Vagina (tissue), 1 donor: ENCODE measurements around a stretch of chr2.

DNA sequence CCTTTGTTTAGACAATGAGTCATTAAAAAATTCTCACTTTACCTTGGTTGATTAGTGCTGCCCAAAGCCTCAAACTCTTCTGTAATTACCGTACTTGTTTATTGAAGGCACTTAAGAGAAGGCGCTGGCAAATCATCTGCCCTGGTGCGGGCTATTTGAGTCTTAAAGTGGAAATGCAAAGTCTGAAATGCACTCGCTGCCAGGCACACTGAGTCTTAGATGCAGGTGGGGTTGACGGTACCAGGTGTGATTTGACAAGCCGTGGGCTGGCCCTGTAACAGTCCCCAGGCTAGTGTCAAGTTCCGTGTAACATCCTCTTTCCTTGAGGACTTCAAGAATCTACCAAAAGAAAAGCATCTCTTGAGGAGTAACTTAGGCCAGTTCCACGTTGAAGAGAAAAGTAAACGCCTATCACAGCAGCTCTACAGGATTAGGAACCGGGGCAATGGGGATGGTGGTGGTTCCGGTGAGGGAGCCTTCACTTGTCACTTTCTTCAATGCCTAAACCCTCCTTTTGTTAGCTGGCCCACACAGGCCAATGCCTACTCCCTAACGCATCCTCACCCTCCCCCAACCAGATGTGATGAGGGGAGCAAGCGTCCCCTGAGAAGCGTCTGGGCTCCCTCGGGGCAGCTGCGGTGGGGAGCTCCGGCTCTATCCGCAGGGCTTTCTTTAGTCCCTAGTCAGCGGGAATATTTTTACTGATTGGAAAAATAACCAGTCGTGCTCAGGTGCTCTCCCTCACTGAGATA lies 1.5 kb upstream of the UGP2 start:
- PRO-cap = no peak
- RAMPAGE, long total RNA = no peak

GRCh38 chr2:63884819-63885150 lies 43.1 kb downstream of the UGP2 start:
- PRO-cap = no peak
- RAMPAGE, long total RNA = no peak

GRCh38 chr2:63885567-63886012 lies 43.9 kb downstream of the UGP2 start:
- PRO-cap = no peak
- RAMPAGE, long total RNA = no peak

GRCh38 chr2:64140536-64141026 lies 3.6 kb downstream of the PELI1 start:
- PRO-cap = no peak
- RAMPAGE, long total RNA = no peak

DNA sequence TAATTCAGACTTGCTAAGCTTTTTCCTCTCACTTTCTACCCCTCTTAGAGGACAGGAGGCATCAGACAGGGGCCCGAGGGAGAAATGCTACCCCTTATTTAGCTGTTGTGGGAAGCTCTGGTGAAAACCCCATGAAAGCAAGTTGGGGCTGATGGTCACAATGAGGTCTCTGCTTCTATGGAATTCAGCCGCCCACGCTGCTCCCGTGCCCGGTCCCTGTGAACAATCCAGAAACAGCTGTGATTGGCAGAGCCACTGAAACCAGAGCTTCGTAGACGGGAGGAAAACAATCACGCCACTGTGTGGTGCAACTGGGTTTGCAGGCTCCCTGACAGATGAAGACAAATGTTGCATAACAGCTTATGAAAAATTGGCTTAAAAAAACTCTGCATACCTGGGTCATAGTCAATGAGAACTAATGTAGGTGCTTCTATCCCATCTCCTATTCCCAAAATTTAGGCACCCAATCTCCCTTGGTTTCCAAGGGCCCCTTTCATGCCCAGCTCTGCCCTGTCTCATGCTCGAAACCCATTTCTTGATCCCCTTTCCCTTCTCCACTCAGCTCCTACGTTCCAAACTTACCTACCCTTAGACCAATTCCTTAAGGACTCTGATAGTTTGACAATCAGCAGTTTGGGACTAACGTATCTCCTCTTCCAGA lies 141.6 kb upstream of the LGALSL start:
- PRO-cap = unidirectional peak, minus-strand start at position 162 of the sequence
- RAMPAGE, long total RNA = no peak

DNA sequence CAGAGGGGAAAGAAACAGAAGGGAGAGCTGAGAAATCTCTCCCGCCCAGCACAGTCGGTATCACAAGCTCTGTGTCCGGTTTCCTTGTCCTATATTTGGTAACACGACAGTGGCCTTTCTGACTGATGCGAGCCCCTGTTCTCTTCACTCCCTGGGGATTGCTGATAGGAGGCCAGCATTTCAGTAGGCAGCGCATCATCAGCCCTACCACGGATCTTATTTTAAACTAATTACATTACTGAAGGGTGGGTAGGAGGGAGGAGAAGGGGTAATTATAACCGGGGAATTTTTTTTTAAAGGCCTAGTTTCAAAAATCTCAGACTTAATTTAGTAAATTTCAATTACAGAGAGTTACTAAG lies 125.6 kb upstream of the LGALSL start:
- PRO-cap = no peak
- RAMPAGE, long total RNA = no peak

DNA sequence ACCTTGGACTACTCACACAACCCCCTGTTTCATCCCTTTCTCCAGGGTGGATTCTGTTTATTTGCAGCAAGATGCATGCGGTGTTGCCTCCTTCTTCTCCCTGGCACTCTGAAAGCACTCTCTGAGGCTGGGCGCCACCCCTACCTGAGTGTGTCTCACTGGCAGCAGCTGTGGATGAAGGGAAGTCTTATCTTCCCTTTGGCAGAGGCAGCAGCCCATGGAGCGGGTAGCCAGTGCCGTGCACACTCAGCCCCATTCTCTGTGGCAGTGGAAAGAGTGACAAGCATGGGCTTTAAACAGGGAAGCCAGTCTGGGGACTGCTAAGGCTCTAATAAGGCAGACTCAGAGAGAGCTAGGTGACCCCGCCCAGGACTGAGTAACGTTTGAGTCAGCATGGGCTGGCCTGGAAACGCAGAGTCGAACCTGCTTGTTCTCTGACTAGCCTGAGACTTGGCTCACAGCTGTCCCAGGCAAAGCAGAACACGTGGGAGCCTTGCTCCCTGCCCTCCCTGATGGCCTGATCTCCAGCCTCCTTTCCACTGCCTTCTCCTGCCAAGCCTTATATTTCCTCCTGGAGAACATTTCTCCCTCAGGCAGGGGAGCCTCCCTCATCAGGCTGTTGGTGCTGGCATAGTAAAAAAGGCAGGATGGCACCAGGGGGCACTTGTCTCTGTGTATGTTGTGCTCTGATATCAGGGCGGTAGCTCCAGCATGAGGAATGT lies 94.0 kb upstream of the LGALSL start:
- PRO-cap = bidirectional peak, plus-strand start at position 446 of the sequence, minus-strand start at position 269 of the sequence
- RAMPAGE, long total RNA = no peak

GRCh38 chr2:64402823-64403295 lies 51.1 kb upstream of the LGALSL start:
- PRO-cap = no peak
- RAMPAGE, long total RNA = no peak

GRCh38 chr2:64406247-64406632 lies 47.7 kb upstream of the LGALSL start:
- PRO-cap = no peak
- RAMPAGE, long total RNA = no peak

- PRO-cap = no peak
- RAMPAGE, long total RNA = no peak
Measured at GRCh38 chr2:64460027-64460820, 6.3 kb downstream of the LGALSL start.

GRCh38 chr2:64486063-64486432 lies 32.1 kb downstream of the LGALSL start:
- PRO-cap = no peak
- RAMPAGE, long total RNA = no peak

DNA sequence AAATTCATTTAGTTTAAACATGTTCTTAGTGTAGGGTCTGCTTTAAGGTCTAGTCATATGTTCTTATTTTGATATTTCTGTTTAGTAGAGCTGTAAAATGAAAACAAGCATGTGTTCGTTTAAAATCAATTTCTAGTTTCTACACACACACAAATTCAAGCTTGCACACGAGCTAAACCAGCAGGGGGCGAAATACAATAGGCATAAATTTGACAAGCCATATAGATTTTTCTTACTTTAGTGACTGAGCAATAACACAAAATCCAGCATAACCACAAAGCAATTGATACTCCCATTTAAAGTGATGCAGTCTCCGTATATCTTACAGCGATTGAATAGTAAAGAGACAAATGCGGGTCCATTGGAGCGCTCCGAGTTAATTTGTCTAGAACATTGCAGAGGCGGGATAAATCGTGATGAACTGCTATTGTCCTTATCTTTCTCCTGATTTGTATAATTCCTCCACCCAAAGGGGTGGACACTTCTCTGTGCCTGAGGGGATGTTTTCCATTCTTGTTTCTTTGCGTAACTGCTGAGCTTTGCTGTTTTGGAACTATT lies 1.3 kb upstream of the AFTPH start:
- PRO-cap = no peak
- RAMPAGE, long total RNA = no peak

- PRO-cap = bidirectional peak, plus-strand start at chr2:64524348, minus-strand start at chr2:64524086
- RAMPAGE, long total RNA = no peak
Measured at GRCh38 chr2:64523989-64524222, 222 bp upstream of the AFTPH start.

DNA sequence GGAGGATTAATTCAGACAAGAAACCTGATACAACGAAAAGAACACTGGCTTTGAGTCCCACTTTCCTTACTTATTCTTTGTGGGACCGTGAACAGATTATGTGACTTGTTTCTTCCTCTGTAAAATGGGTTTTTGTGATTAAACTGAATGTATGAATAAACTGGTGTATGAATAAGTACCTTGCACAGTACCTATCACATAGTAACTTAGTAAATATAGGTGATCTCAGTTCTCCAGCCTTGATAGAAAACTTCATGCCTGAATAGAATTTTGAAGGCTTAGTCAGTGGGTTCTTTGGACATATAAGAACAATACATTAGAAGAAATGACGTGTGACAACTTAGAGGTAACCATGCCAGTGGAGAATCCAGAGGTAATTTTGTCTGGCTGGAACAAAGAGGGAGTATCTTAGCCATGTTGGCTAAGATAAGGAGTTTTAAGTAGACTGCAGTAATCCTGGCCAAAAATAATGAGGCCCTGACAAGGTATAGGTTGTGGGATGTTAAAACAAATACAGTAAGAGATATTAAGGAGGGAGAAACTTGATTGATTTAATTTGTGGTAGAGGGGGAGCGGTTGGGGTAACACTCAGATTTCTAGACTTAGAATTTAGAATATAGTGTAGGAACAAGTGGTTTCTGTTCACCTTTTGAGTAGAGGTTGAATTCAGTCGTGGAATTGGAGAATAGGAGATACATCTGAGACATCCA lies 11.5 kb downstream of the AFTPH start:
- PRO-cap = no peak
- RAMPAGE, long total RNA = no peak

DNA sequence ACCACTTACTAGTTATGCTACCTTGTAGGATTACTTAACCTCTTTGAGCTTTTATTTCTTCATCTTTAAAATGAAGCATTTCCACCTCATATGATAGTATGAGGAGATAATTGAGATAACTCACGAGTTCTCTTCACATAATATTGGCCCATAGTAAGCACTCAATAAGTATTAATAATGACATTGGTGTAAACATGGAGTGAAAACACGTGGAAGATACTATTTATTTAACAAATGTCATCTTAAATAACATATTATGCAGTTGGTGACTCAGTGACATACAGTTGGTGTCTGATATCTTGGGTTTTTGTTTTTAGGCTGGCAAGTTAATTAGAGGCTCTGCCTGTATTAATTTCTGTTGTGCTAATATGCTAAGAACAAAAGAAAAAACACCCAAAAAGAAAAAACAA lies 16.9 kb downstream of the AFTPH start:
- PRO-cap = no peak
- RAMPAGE, long total RNA = no peak

GRCh38 chr2:64633600-64634165 lies 20.0 kb downstream of the SERTAD2 start:
- PRO-cap = no peak
- RAMPAGE, long total RNA = no peak

- PRO-cap = no peak
- RAMPAGE, long total RNA = no peak
Measured at GRCh38 chr2:64648871-64649497, 4.7 kb downstream of the SERTAD2 start.

- PRO-cap = no peak
- RAMPAGE, long total RNA = no peak
Measured at GRCh38 chr2:64666813-64667586, 13.3 kb upstream of the SERTAD2 start.

- PRO-cap = no peak
- RAMPAGE, long total RNA = no peak
Measured at GRCh38 chr2:64678718-64679104, 25.0 kb upstream of the SERTAD2 start.

DNA sequence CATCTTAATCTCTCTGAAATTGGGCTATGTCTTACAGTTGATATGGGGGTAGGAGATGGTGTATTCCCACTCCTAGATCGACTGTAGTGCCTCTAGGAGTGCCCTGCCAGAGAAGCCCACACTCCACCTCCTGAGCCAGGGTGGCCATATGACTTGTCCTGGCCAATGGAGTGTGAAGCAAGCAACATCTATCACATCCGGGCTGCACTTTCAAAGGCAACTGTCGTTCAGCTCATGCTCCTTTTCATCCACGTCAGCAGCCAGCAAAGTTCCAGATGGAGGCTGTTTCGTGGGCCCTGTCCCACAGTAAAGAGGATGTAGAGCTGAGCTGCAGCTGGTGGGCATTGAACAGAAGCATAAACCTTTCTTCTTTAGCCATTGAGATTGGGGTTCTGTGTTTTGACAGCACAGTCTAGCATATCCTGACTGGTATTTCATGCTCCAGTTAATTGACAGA lies 149.3 kb upstream of the SLC1A4 start:
- PRO-cap = no peak
- RAMPAGE, long total RNA = no peak